Frontal cortex (tissue), 2 donors: ENCODE measurements around a stretch of chr16.

GRCh38 chr16:50699678-50700163, 6.3 kb downstream of the NOD2 start:
- RAMPAGE, long total RNA = no peak

- RAMPAGE, long total RNA = no peak
Measured at GRCh38 chr16:50708210-50709075, 15.0 kb downstream of the NOD2 start.

DNA sequence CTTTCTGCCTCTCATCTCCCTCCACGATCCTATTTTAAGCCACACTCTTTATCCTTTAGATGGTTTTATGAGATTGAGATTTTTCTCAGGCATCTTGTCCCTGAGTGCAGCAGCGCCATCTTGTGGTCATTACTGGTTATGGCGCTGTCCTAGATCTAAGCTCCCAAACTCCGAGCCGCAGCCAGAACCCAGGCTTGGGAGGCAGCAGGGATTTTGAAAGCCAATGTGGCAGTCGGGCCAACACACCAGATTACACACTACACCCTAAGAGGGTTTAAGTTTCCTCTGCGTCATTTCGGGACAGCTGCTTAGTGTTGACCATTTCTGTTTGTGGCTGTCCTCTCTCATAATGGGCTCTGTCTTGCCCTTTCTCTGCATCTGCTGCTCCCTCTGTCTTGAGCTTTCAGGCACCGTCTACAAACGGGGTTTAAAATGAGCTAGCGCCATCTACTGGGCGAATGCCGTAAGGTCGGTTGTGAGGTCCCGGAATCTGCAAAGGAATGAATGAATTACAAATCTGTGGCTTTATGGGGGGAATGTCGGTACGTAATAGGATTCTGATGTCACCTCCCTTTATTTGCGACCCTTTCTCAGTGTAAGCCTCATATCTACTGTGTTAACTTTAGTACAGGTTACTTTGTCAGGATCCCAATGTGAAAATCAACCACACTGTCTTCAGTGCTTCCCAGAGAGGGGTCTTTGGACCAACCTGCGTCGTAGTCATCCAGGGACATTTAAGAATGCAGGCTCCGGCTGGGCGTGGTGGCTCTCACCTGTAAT, 64.6 kb downstream of the CYLD start:
- RAMPAGE, long total RNA = no peak

GRCh38 chr16:51055570-51056172, 95.4 kb downstream of the SALL1 start:
- RAMPAGE, long total RNA = no peak

DNA sequence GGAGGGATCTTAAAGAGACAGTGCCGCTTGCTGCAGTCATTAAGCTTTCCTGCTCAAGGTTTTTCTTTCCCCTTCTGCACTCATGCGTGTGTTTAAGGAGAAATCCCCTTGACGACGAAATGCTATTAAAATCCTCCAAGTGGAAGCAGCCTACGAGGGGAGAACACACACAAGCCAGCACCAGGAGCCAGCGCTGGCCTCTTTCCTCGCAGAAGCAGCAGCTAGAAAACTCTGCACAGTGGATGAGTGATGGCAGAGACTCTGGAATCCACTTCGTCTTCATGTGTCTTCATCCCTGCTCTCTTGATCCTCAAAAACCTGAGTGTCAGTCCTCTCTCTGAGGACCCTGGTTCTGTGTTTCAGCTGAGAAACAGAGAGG, 21.9 kb downstream of the SALL1 start:
- RAMPAGE, long total RNA = no peak

DNA sequence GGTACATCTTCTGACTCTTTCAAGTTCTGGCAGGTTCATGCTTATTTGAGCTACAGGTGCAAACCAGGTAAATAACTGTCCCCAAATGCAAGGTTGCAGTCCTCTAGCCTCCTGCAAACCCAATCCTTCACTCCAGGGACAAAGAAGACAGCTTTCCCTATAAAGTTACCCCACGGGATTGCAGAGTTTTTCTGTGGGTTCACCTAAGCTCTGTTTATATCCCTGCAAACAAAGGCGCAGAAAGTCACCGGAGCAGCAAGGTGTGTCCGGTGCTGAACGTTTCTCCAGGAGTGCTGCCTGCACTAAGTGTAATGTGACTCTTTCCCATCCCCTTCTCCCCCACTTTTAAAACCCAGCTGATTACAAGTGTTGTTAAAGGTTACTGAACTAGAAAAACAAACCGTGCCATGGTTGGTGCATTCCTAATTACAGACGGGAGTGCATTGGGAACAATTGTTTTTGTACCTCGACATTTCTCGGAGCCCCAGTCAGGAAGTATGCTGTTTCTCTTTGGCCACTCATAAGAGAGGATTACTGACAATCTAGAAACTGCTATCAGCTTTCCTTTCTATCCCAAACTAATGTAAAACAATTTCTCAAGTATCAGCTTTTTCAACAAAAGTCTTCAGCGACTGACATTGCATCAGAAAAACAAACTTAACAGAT, 440.9 kb upstream of the SALL1 start:
- RAMPAGE, long total RNA = no peak

DNA sequence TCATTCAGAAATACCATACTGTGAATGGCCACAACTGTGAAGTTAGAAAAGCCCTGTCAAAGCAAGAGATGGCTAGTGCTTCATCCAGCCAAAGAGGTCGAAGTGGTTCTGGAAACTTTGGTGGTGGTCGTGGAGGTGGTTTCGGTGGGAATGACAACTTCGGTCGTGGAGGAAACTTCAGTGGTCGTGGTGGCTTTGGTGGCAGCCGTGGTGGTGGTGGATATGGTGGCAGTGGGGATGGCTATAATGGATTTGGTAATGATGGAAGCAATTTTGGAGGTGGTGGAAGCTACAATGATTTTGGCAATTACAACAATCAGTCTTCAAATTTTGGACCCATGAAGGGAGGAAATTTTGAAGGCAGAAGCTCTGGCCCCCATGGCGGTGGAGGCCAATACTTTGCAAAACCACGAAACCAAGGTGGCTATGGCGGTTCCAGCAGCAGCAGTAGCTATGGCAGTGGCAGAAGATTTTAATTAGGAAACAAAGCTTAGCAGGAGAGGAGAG, 495.3 kb upstream of the SALL1 start:
- RAMPAGE, long total RNA = no peak

GRCh38 chr16:52557210-52557913, 10.4 kb upstream of the TOX3 start:
- RAMPAGE, long total RNA = no peak

- RAMPAGE, long total RNA = no peak
Measured at GRCh38 chr16:53093934-53094813, 39.4 kb downstream of the CHD9 start.

DNA sequence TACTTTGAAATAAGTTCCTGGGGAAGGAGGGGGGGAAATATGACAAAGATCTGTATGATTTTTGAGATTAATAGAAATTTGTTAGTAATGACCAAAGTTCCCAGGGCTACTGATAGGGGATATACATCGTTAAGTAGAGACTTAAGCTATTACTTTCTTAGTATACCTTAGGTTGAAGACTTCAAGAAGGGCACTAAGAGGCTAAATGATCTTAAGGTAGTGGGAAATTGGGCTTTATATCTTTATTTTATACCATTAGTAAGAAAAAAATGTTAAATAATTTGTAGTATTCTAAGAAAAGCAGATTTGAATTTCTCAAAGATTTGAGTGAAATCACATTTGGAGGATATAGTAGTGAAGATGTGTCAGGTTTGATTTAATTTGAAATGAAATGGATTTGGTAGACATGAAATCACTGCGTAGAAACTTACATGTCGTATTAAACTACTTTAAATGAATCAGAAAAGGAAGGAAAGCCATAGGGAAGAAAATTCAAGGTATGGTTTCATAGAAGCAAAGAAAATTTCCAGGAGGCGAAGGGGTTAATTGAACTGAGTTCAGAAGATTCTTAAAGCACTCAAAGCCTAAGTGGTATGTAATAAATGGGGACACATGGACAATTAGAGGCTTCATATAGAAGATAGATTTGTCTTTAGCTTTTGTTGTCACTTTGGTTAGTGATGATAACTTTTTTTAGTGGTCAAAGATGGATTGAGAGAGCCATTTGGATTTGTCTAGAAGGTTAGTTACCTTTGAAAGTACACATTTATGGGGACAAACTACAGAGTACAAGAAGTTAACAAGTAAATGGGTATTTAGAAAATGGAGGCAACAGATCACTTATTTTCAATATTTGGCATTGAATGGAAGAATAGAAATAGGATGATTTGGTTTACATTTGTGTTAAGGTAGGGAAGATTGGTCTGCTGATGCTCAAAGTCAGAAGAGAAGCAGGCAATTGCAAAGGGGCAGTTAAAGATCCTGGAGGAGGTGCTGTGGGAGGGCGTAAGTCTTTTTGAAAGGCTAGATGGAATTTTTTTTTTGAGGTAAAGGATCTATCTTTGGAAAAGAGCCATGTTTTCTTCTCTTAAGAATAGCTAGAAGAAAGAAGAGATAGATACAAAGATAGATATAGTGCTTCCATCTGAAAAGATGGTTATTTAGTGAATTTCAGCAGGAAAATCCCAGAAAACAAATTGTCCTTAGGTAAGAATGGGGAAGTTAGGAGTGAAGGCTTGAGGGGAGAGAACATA, 83.6 kb downstream of the CHD9 start:
- RAMPAGE, long total RNA = no peak

GRCh38 chr16:53435068-53435779, 953 bp downstream of the RBL2 start:
- RAMPAGE, long total RNA = no peak

DNA sequence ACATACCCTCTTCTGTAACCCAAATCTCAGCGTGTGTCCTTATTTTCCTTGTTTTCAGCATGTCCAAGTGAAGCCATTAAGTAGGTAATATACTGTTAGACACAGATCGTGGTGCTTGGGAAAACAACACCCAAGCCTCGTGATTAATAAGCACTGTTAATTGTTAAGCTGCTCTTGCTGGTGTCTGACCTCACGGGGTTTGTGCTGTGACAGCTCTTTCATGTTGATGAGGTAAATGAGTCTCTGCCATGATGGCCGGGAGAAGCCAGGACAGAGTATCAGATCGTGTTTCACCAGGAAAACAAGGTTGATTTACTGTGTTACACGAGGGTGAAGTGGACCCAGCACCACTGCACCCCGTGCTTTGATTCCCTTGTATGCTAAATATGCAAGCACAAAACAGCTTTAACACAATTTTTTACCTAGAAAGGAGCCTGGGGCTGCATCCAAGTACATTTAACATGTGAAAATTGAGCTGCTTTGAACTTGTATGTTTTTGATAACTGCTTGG, 287.3 kb downstream of the FTO start:
- RAMPAGE, long total RNA = no peak

- RAMPAGE, long total RNA = no peak
Measured at GRCh38 chr16:54066537-54066959, 220.0 kb downstream of the IRX3 start.

- RAMPAGE, long total RNA = no peak
Measured at GRCh38 chr16:54165379-54166010, 121.1 kb downstream of the IRX3 start.

GRCh38 chr16:54171876-54172474, 114.6 kb downstream of the IRX3 start:
- RAMPAGE, long total RNA = no peak

- RAMPAGE, long total RNA = no peak
Measured at GRCh38 chr16:54193359-54194340, 92.9 kb downstream of the IRX3 start.

DNA sequence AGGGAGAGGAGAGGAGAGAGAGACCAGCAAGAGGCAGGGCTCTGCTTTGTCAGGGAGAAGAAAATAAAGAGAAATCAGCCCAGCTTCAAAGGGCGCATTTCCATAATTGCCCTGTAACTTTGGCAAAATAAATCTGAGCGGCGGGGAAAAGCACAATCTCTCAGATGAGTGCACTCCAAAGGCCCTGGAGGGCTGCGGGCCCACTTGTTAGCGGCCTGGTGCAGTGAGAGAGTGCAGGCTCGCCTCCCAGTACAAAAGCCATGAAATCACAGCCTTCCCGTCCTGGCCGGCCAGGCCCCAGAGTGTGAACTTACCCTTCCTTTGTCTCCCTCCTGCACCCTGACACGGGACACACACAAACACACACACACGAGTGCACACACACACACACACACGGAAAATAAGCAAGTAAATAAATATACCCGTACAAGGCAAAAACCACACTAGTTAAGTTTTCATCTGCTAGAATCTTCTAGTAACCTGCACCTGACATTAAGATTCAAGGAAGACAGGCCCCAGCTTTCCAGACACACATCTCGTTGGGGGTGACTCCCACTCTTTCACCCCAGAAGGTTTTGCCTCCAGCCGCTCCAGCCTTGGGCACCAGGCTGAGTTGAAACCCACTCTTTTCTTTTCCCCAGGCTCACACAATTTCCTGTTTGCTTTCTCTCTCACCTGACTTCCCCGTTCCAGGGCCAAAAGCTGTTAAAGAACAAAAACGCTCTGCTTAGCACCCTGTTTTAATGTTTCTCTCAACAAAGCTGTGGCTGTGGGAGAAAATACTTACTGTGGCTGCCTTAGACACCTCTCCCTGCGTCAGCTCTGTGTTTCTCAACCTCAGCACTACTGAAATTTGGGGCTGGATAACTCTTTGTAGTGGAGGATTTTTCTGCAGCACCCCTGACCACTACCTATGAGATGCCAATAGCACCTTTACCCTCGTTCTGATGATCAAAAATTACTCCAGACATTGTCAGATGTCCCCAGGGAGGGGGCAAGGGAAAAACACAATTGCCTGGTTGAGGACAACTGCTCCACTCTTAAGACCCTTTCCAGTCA, 8.4 kb downstream of the IRX3 start:
- RAMPAGE, long total RNA = no peak

GRCh38 chr16:54385046-54385427, 98.5 kb upstream of the IRX3 start:
- RAMPAGE, long total RNA = no peak

DNA sequence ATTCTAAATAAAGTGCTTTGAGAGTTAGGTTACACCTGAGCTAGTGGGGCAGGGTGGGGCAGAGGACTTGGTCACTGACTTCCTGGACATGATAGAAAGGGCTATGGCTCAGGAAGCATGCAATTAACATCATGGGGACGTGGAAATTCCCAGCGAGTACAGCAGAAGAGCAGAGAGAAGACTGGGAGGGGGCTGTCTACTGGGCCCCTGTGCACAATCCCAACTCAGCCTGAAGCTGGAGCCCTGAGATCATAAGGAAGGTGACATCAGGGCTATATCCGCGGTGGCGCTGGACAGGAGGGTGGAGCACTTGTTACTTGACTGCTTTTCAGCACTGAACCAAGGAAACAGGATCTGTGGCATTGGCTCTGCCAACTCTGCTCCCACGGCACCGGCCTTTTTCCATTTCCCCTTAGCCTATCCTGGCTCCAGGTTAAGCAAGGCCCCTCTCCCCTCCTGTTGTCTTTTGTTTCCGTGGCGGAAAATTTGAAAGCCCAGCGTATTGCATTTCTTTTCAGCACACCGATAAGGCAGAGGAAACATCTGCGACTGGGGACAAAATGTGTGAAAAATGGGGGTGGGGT, 124.9 kb upstream of the IRX3 start:
- RAMPAGE, long total RNA = no peak

- RAMPAGE, long total RNA = no peak
Measured at GRCh38 chr16:54589480-54589769, 302.8 kb upstream of the IRX3 start.